ENCODE measurements around the genes MAGED4B, XAGE1A, SSX7, SMC1A and HUWE1.

DNA sequence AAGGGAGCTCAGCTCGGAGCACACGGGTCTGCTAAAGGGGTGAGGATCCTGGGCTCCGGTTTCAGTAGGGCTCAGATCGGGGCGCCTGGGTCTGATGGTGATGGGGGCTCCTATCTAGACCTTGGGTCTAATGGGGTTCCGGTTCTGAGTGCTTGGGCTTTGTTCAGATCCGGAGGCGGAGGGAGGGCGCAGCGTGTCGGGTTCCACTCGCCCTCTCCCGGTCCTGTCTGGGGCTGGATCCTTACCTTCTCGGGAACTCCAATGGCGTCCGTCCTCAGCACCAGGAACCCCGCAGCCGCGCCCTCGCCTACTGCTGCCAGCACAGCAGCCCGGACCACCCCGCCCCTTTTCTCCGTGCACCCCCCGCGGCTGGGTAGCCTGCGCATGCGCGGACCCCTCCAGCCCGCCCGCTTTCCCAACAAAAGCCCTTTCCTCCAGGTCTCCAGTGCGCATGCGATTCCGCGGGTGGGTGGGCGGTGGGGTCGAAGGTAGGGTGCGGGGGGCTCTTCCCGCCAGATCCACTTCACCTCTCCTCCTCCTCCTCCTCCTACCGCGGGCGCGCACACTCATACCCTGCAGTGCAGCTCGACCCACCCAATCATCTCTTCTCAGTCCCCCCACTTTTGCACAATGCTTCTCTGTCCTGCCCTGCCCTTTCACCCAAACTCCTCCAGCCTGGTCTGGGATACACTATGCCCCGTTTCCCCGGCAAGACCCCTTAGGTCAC is at the start of gene MAGED4B:
TSS of gene MAGED4B (minus strand) at position 299 of the 727 bp plus-strand sequence.
- RRBS, result no CpG with 5 or more reads among the region's 45 CpGs

- RRBS, result no CpG with 5 or more reads among the region's 17 CpGs
These were observed at the start of gene XAGE1A for GRCh38 chrX:52495604-52495958. TSS of gene XAGE1A (plus strand) at chrX:52495808.

GRCh38 chrX:52654871-52655219 is at the start of gene SSX7:
TSS of gene SSX7 (minus strand) at chrX:52654900.
- RRBS, result no CpG with 5 or more reads among the region's 8 CpGs

DNA sequence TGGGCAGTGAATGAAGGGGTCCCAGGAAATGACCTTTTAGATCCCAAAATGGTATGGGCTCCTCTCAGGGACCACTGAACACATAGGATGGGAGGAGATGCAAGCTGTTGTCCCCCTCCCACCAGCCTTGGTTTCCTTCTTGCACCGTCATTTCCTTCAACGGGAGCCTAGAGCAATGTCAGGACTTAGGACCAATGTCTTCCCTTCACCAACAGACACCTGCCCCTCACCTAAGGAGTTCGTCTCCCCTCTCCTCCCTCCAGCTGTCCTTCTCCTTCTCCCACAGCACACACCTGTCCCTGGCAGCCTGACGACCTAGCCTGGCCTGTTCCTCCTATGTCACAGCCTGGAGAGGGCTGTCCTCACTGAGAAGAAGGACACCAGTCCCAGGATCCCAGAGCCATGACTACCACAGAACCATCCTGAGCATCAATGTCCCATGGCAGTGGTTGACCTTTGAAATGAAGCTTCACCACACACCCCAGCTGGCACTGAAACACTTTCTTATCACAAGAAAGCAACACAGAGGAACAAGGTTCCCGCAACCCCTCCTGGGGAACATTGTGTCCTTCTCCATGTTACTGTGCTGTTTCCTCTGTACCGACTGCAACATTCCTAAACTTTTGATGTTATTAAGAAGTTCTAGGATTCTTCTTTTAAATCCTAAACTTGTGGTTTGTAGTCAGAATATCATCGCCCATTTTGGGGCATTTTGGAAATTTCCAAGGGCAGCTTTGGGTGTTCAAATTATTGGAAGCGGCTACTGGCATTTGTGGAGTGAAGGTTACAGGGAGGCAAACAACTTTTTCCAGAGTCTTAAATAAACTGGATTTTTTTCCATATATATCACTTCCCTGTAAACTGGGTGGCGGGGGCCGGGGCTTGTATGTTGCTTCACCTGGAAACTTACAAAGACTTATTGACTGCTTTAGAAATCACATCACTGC is 21.2 kb upstream of the FAM156A start:
- RRBS, result no CpG with 5 or more reads among the region's 10 CpGs

DNA sequence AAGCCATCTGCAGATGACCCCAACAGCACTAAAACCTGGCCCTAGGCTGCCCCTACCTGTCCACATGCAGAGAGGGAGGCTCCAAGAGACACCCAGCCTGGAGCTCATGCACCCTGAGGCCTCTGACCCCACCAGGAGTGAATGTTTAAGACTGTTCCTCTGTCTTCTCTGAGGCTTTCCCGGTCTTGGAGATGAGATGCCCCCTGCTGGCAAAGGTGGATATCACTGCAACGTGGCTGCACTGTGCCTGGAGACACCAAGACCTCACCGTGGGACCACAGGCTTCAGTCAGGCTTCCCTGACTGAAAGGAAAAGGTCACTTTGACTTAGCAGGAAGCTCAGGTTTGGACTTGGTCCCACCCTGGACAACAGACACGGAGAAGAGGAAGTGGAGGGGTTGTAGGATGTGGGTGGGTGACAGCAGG is 31.7 kb upstream of the FAM156A start:
- RRBS, result no CpG with 5 or more reads among the region's 4 CpGs

DNA sequence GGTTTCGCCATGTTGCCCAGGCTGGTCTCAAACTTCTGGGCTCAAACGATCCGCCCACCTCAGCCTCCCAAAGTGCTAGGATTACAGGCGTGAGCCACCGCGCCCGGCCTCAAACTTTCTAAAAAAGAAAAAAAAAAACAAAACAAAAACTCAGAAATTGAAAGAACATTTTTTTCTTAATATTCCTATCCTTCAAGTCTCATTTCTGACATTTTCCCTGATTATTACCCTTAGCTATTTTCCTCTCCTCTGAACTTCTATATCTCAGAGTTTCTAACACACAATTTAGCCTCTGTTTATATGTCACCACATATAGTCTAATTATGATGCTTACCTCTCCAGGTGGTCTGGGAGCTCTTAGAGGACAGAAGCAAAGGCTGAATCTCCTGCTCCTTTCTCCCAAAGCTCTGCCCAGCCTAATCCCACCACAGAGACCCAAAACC is 10.8 kb downstream of the KDM5C start:
- RRBS, result no CpG with 5 or more reads among the region's 7 CpGs

GRCh38 chrX:53225328-53225811 is 363 bp upstream of the KDM5C start:
- RRBS, result no CpG with 5 or more reads among the region's 25 CpGs

GRCh38 chrX:53281031-53281928 is 39.9 kb downstream of the IQSEC2 start:
- RRBS, result 6% methylated on average over 2 of the region's 14 CpGs

DNA sequence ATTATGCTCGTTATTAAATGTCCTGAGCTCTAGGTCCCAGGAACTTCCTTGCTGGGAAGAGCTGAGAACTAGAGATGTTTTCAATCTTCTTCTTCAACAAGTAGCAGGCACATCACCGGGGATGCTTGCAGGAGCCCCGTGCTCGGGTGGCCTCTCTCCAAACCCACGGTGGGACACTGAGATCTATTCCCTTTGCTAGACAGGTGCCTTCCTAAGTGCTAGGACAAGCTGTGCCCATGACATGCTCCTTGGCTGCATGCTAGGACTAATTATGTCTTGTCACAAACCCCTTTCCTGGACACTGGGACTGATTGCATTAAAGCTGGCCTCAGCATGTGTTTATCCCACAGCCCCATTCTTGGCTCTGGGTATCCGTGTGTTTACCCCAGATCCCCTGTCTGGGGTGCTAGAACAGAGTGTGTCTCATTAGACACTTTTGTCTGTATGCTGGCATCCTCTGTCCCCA is 30.8 kb downstream of the IQSEC2 start:
- RRBS, result no CpG with 5 or more reads among the region's 6 CpGs

DNA sequence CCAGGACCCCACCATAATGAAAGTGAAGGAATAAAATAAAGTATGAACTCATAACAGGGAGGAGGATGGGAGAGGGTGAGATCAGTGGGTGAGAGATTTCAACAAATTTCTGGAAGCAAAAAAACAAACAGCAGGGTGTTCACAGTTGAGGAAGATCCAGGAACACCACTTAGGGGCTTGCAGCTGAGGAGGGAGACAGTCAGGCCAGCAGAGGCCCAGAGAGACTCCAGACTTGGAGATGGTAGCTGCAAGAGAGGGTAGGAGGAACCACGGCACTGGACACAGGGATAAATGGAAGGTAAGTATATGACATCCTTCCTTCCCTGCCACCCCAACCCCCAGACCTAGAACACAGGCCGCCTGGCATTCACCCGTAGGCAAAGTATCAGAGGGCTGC is 14.5 kb downstream of the IQSEC2 start:
- RRBS, result no CpG with 5 or more reads among the region's 3 CpGs

- RRBS, result no CpG with 5 or more reads among the region's 4 CpGs
These were observed 42.1 kb downstream of the SMC1A start for GRCh38 chrX:53380341-53380701.

GRCh38 chrX:53394539-53394928 is 27.9 kb downstream of the SMC1A start:
- RRBS, result no CpG with 5 or more reads among the region's 3 CpGs

DNA sequence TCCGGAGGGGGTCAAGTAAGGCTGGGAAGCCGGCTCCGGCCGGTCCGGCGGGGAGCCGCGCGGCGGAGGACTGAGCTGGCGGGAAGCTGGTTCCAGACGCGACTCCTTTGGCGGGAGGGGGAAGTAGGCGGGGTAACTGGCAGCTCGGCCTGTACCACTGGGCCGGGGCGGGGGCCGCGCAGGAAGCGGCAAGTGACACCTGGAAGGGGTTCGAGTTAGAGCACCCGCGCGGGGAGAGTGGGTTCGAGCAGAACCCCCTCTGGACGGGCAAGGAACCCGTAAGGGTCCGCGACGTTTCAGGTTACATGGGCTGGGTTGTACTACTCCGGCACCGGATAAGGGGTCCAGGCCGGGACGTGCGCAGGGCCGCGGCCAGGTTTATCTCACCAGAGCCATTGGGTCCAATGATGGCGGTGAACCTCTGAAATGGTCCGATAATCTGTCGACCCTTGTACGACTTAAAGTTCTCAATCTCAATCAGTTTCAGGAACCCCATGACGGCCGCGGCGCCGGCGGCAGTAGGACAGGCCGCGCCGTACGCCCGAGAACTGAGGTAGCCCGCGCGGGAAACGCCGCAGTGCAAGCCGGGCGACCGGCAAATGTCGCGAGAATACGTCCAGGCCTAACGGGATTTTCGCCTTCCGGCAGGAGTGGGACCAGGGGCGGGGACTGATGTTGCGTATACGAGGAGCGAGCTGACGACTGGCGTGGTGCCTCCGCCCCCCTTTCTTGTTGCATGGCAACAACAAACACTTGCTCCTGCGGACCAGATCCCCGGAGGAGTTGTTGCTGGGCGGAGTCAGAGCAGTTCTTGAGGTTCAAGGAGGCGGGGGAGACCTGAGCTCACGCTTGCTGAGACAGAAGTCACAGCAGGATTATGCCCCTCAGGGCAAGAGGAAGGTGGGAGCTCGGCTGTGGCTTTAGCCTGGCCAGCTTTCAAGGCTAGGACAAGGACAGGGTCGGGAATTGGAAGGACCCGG is at the start of gene SMC1A:
TSS of gene SMC1A (minus strand) at position 550 of the 980 bp plus-strand sequence.
- RRBS, result 1% methylated on average over 13 of the region's 82 CpGs

DNA sequence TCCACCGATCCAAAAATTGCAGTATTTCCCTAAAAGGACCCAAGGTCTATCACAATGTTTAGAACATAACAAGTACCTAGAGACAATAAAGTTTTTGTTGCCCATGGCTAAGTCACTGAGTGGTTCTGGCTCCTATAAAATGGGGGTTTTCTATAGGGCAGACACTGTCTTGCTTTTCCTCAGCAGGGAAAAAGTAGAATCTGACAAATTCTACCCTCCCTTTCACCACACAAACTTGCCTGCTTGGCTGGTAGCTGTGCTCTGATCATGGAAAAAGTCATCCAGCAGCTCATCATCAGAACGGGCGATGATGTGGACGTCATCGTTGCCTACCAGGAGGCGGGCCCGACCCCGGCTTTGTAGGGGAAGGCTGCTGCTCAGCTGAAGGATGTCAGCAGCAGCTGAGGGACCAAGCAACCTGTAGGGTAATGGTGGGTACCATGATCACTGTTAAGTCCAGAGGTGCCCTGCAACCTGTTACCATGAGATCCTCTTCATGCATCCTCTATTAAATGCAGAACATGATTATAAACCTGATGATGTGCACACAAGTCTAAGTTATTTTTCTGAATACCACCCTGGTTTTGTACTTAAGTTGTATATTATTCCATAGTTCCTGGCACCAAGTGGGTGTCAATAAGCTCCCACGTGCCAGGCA is 125.1 kb upstream of the HSD17B10 start:
- RRBS, result no CpG with 5 or more reads among the region's 9 CpGs

DNA sequence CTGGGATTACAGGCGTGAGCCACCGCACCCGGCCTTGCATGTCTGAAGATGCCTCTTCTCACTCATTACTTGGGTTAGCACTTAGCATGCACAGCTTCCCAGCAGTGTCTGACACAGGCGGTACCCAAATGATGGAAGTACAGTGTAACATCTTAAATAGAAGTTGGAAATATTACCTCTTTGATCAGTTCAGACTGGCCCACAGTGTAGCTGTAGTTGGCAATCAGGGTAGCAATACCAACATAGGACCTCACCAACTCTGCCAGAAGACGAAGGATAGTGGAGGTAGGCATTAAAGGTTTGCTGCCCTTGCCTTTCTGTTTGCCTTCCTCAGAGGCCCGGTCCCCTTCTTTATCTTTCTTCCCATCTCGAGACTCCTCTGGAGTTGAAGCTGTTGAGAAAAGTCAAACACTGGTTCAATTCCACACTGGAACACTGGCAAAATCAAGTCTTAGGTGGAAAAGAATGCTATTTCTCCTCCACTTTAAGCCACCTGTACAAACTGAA is 112.9 kb downstream of the HUWE1 start:
- RRBS, result no CpG with 5 or more reads among the region's 7 CpGs

DNA sequence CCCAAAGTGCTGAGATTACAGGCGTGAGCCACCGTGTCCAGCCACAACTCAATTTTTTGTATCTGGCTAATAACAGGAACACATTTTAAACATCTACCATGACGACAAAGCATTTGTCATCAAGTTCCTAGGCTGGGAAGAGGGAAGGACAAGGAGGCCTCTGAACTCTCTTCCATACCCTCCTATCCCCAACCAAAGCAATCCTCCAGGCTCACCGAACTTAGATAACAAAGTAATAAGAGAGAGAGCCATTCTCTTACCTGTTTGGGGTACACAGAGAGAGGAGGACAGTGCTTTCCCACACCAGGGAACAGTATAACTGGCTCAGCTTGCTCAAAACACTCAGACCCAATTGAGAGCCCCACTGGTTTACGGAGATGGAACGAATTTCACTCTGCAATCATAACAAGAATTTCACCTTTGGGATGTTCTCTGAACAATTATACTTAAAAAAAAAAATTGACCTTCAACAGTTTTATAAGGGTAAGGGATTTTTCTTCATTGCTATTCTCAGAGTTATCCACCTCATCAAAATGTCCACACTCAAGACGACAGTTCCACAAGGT is 83.3 kb downstream of the HUWE1 start:
- RRBS, result no CpG with 5 or more reads among the region's 7 CpGs

DNA sequence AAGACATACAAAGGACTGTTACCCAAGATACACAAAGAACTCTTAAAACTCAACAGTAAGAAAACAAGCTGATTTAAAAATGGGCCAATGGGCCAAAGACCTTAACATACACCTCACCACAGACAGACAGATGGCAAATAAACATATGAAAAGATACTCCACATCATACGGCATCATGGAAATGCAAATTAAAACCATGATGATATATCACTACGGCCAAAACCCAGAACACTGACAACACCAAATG is 27.8 kb downstream of the HUWE1 start:
- RRBS, result no CpG with 5 or more reads among the region's 2 CpGs

DNA sequence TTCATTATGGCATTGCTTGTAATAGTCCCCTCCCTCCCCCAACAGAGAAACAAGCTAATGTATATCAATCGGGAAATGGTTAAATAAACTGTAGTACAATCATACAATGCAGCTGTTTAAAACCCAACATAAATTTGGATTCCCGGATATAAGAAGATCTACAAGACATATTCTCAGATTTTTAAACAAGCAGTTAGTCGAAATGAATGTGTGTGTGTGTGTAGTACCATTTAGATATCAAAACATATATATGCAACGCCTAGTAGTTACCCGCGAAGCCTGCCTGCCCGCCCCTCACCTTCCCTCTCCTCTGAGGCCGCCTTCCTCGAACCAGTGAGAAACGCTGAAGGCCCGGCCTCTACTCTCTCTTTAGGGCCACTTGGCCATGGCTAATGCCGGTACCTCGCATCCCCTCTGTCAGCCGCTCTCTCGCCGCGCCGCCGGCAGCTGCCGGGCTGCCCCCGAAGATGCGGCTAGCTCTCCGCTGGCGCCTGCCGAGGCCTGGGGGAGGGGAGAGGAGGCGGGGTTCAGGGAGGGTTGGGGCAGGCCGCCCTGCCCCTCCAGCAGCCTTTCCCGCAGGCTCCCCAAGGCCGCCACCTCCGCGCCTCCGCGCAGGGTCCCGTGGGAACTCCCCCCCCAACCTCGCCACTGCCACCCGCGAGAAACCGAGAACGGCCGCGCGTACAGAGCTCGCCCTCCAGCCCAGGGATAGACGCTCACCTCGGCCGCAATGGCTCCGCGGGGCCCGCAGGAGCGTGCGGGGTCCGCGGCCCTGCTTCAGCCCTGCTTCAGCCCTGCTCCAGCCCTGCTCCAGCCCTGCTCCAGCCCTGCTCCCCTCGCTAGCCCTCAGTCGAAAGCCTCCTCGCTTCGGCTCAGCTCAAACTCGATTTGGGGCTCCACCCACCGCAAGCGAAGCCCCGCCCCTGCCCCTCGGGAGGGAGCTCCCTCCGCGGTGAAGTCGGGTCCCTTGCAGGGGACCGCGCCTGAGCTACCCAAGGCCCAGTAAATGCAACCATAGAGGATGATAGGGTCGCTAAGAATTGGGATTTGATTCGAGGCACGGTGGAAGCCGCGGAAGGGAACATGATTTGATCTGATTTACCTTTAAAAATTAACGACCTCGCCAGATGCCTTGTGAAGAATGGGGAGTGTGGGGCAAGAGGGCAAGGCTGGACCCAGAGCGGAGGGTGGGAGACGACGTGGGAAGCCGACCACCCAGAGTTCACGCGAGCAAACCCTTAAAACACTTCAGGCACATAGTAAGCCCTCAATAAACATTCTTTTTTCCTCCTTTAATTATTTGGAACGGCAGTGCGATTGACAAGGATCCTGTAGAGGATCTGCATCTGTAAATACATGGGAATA is at the start of gene HUWE1:
TSS of gene HUWE1 (minus strand) at position 852 of the 1,365 bp plus-strand sequence.
- RRBS, result 3% methylated on average over 8 of the region's 82 CpGs

- RRBS, result no CpG with 5 or more reads among the region's 5 CpGs
These were observed 28.2 kb upstream of the HUWE1 start for GRCh38 chrX:53714410-53715339.

Measured in epithelial cell of esophagus (primary cell).